Measurements from ENCODE around the genes IL15RA and PRKCQ.

- PRO-cap = no peak
- RAMPAGE, long total RNA, 4 experiments = no peak in any of the 4 experiments
Measured at GRCh38 chr10:5862287-5862854, 27.3 kb downstream of the ANKRD16 start.

- PRO-cap = no peak
- RAMPAGE, long total RNA, 4 experiments = no peak in any of the 4 experiments
Measured at GRCh38 chr10:5888116-5888602, 1.5 kb downstream of the ANKRD16 start.

- PRO-cap = no peak
- RAMPAGE, long total RNA, 4 experiments = start-site peak on the minus strand in 2 of 4 experiments, at chr10:5945789-5945939 at its widest, 20 to 50 reads per replicate
Measured at GRCh38 chr10:5945286-5946457, 31.7 kb downstream of the IL15RA start.

DNA sequence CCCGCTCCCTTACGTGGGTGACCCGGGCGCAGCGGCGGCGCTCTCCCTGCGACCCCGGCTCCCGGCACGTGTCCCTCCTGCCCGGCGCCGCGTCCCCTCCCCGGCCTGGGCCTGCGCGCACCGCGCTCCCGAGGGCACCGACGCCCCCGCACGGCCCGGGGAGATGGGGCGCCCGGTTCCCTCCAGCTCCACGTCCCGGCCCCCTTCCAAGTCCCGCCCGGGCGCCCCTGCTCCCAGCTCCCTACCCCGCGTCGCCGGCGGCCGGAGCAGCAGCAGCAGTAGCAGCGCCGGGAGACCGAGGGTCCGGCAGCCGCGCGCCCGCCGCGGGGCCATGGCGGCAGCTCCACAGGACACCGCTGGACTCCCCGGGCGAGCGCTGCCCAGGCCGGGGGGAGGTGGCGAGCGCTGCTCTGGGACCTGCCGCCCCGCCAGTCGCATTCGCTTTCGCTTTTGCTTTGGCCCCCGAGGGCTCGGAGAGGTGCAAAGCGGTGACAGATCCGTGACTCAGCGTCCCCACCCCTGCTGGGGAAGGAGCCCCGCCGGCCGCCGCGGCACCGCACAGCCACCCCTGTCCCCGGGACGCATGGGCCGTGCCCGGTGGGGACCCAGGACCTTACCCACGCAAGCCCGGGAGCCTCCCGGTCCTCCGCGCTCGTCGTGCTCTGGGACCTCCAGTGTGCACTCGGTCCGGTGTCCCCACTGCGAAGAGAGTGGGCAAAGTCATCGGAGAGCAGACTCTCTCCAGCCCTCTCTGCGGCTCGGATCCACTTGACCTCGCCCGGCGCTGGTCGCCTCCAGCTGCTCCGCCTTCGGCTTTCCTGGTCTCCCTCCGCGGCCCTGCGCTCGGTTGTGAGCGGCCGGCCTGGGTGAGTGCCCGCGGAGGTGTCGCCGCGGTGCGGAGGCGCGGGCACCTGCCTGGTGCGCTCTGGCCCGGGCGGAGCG, at the start of gene IL15RA:
Gene IL15RA (minus strand): TSS at position 384 of the 942 bp plus-strand sequence.
- PRO-cap = unidirectional peak, minus-strand start at position 57 of the sequence; unidirectional peak, minus-strand start at position 446 of the sequence
- RAMPAGE, long total RNA, 4 experiments = start-site peak on the minus strand in 3 of 4 experiments, centred at positions 362 to 787 of the sequence, 17 to 62 reads per replicate

DNA sequence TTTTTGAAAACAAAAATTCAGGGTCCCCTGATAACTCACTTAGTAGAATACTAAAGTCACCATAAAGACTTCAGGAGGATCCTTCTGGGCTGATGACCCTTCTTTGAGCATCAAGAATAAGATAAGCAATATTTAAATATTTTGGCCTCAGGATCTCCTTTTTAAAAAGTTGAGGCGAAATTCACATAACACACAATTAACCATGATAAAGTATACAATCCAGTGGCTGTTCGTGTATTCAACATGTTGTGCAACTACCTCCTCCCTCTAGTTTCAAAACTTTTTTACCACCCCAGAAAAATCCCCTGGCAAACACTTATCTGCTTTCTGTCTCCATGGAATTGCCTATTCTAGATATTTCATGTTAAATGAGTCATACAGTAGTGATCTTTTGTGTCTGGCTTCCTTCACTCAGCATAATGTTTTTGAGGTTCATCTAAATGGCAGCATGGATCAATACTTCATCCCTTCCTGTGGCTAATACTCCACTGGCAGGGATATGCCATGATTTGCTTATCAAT, 31.8 kb upstream of the IL15RA start:
- PRO-cap = no peak
- RAMPAGE, long total RNA, 4 experiments = no peak in any of the 4 experiments

DNA sequence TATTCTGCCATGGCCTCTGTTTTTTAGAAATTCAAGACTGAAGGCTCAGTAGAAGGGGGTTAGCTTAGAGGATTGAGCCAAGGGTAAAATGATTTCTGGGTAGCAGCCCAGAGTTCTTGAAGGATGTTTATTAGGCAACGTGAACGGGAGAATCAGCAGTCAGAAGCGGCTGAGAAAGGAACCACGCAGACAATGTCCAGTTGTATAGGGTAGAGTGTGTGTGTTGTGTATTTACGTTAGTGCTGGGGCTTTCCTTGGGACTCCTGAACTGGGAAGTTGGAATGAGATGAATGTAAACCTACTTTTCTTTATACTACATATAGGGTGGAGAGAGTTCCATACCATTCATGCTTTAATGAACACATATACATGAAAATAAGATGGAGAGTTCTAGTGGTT, 34.9 kb upstream of the IL15RA start:
- PRO-cap = no peak
- RAMPAGE, long total RNA, 4 experiments = no peak in any of the 4 experiments

- PRO-cap = no peak
- RAMPAGE, long total RNA, 4 experiments = no peak in any of the 4 experiments
Measured at GRCh38 chr10:6068202-6068756, 6.1 kb upstream of the IL2RA start.

- PRO-cap = no peak
- RAMPAGE, long total RNA, 4 experiments = no peak in any of the 4 experiments
Measured at GRCh38 chr10:6083563-6084062, 5.2 kb upstream of the RBM17 start.

GRCh38 chr10:6124768-6125335, 36.0 kb downstream of the RBM17 start:
- PRO-cap = bidirectional peak, plus-strand start at chr10:6125031, minus-strand start at chr10:6124903
- RAMPAGE, long total RNA, 4 experiments = no peak in any of the 4 experiments

DNA sequence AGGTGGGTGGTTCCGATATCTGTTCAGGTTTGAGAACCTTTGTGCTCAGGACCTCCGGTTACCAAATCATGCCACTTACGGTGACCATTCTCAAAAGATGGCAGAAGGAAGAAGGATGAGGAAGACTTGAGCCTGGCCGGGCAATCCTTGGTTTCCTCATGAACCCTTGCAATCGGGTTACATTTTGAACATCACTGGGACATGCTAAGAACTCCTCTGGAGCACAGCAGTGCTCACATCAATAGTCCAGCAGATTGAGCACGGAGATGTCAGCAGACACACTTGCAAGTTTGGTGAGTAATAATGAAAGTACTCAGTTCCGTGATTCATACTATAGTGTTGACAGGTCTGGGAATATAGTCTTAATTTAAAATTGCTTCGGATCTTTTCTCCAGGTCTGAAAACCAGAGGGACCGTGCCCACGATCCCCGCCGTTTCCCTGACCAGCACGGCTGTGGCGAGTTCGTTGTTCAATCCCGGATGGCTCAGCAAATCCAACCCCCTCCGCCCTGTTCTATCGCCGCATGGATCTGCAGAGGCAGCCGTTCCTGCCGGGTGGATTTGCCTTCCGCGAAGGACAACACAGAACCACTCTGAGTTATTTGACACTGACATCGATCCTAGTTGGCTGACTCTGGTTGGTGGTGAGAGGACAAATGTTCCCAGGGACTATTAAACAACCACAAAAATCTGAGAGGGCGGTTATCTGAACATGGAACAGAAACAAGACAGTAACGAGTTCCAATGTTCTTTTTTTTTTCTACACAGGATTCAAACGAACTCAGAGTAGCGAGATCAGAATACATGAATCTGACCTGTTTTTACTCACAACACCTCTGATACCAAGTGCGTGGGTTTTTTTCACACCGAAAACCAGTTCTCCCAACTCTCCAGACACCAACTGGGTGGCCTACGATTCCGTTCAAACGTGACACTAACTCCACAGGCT, 52.5 kb downstream of the RBM17 start:
- PRO-cap = unidirectional peak, plus-strand start at position 316 of the sequence
- RAMPAGE, long total RNA, 4 experiments = no peak in any of the 4 experiments

DNA sequence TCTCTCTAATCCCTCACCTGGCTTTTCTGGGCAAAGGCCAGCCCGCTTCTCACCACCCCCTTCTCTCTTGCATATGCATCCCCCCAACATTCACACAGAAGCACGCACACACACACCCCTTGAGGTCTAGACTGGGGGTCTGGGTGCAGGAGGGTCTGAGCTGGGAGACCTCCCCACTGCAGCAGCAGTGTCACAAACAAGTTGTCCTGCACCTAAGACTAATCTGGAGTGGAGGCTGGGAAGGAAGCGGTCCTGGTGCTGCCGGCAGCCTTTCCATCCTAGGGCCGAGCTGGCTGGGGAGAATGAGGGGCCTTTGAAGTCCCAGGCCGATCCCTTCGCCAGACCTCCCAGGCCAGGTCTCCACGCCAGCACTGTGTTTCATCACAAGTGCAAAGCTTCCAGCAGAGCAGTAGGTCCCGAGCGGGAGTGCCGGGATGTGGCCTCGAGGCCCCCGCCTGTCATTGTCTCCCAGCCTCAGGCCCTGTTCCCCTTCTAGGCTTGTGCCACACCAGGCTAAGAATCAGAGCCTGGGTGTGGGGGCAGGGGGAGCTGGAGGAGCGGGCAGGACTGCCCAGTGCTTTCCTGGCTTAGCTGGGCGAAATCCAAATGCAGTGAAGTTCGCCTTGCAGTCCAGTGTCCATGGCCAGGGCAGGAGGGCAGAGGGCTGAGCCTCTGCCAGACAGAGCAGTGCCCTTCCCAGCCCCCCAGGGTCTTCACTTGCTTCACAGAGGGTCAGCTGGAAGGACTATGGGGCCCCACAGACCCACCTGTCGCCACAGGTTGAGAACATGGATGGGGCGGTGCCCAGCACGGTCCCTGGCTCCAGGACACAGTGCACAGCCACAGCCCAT, 20.3 kb upstream of the PFKFB3 start:
- PRO-cap = no peak
- RAMPAGE, long total RNA, 4 experiments = no peak in any of the 4 experiments

DNA sequence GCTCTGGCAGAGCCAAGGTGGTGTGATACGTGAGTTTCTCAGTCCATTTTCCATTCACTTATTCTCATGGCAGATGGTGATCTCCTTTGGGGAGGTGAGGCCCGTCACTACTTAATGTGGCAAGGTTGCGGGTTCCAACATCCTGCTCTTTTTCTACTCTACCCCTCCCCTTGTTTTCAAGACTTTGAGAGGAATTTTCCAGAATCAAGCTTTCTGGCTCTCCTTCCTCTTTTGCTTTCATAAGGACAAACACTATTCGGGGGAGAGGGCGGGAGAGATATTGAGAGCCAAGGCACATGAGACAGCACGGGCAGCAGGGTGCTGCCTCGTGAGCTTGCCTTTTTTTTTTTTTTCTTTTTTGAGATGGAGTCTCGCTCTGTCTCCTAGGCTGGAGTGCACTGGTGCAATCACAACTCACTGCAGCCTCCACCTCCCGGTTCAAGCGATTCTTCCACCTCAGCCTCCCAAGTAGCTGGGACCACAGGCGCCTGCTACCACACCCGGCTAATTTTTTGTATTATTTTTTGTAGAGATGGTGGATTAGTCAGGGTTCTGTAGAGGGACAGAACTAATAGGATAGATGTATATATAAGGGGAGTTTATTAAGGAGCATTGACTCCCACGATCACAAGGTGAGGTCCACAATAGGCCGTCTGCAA, 6.8 kb upstream of the PFKFB3 start:
- PRO-cap = no peak
- RAMPAGE, long total RNA, 4 experiments = no peak in any of the 4 experiments

DNA sequence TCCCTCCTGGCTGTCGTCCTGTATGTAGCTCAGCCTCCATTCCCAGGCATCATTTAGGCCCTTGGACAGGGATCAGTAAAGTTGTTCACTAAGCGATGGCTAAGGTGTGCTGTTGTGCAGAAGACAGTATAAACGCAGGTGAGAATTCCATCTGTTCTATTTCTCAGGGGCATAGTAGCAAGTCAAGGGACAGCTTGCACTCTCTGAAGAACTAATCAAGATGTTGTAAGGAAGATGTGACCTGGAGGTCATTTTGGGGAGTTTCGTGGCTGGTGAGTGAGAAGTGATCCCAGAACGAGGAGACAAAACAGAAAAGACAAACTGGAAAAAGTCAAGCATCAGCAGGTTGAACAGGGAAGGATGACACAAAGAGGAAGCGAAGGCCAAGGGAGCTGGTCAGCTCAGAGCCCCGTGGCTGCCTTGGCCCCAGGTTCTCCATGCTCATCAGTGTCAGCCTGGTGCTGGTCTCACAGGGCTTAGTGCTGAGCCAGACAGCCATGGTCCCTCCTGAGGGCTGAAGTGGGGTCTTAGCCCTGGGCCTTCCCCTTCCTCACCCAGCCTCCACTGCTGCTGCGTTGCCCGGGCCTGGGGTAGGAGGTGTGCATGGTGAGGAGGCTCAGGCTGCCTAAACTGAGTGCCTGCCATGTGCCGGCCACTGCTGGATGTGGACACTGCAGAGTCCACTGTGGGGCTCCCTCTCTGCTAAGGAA, 183.5 kb downstream of the PFKFB3 start:
- PRO-cap = no peak
- RAMPAGE, long total RNA, 4 experiments = no peak in any of the 4 experiments

DNA sequence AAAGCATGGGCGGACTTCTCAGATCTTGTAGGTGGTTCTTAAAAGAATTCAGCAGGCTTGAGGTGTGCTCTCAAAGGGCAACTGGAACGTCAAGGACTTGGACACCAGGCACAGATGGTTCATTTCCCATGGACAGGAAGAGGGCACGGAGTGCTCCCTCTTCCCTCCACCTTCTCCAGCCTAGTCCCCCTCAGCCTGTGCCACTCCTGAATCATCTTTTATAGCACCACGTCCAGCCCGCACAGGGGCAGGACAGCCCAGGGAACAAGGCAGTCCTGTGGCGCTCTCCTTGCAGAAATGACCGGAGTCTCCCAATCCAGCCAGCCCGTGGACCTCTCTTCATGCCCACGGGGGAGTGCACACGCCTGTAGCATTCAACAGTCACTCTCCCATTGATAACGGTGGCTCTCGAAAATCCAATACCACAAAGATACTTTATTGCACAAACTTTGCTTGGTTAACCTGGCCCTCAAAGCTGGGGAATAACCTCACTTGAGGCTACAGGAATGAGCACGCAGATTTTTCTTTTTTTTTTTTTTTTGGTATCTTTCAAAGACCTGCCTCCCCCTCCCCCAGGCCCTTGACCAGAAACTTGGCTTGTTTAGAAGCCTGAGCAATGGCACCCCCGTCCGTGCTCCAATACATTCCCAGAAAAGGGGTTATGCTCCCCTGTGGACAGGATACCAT, 808 bp downstream of the PRKCQ start:
- PRO-cap = no peak
- RAMPAGE, long total RNA, 4 experiments = no peak in any of the 4 experiments

DNA sequence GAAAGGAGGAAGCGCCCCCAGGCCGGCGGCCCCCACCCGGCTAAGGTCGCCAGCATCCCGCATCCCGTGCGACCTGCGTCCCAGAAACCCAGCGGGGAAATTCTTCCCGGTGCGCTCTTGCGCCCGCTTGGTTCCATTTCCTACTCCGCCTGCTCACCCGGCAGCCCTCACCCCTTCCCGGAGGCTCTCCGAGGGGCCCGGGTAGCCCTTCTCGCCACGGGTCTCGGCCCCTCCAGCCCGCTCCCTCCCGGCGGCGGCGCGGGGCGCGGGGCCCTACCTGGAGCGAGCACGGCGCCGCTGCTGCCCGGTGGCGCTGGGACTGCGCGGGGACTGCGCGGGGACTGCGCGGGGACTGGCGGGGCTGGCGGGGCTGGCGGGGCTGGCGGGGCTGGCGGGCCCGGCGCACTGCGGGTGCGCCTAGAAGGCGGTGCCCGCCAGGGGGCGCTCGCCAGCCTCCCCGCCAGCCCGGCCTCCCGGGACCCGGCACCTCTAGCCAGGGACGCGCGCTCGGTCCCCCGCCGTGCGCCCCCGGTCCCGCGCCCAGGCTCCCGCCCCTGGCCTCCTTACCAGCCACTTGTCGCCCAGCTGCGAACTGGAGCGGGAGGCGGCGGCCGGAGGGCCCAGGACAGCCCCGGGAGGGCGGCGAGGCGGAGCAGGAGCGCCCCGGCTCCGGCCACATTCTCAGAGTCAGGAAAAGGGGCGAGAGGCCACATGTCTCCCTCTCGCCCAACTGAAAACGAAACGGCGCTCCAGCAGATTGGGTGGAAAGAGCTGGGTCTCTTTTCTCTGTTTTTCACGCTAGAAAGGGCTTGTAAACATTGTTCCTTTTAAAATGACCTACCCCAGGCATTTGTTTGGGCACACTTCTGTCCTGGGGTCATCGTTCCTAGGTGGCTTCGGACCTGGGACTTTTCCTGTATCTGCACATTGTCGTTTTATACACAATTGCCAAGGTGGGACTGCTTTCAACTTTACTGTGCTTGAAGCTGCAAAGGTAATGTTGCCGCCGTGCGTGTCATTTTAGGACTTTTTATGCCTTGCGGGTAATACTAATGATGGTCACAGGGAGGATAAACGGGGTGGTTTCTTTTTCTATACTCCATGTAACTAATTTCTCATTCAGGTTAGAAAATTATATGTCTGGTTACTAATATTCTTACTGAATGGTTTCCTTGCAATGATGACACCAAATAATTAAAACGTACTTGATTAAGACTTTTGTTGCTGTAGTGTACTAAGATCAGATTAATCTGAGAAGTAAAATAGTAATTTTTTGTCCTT, at the start of gene PRKCQ:
Gene PRKCQ (minus strand): TSS at position 343 of the 1,281 bp plus-strand sequence.
- PRO-cap = no peak
- RAMPAGE, long total RNA, 4 experiments = start-site peak on the plus strand in 2 of 4 experiments, centred at positions 552 to 617 of the sequence, 10 to 17 reads per replicate; start-site peak on the minus strand in 2 of 4 experiments, centred at positions 325 to 334 of the sequence, 12 to 15 reads per replicate

- PRO-cap = no peak
- RAMPAGE, long total RNA, 4 experiments = no peak in any of the 4 experiments
Measured at GRCh38 chr10:6591844-6592622, 12.0 kb upstream of the PRKCQ start.

GRCh38 chr10:6716584-6717058, 136.5 kb upstream of the PRKCQ start:
- PRO-cap = no peak
- RAMPAGE, long total RNA, 4 experiments = no peak in any of the 4 experiments

DNA sequence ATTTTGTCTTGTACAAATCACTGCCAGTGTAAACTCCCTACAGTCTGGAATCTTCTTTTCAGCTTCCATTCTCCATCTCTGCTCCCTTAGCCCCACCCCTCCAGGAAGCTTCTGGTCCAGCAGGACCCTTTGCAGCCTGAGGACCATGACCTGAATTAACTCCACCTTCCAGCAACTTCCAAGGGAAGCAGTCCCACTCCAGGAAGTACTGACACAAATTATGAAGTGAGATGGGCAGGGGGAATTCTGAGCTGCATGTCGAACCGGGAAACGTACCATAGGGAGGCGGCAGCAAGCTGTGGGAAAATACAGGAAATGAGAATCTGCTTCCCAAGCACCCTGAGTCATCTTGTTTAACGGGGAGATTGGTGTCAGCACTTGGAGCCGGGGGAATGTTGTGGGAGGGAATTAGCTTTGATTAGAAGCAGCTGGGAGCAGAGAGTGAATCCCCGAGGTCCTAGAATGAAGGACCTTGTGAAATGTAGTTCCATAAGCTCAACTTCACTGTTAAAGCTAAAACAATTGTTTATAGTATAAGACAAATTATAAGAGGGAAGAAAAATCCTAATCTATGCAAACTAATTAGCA, 141.3 kb upstream of the PRKCQ start:
- PRO-cap = no peak
- RAMPAGE, long total RNA, 4 experiments = no peak in any of the 4 experiments

DNA sequence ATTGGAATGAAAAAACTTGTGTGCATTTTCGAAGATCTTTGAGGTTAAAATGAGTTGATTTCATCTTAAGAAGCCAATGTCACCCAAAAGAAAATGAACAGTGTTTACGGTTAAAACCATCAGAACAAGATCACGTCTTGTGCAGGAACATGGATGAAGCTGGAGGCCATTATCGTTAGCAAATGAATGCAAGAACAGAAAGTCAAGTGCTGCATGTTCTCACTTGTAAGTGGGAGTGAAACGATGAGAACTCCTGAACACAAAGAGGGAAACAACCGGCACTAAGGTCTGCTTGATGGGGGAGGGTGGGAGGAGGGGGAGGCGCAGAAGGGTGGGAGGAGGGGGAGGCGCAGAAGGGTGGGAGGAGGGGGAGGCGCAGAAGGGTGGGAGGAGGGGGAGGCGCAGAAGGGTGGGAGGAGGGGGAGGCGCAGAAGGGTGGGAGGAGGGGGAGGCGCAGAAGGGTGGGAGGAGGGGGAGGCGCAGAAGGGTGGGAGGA, 214.8 kb upstream of the PRKCQ start:
- PRO-cap = no peak
- RAMPAGE, long total RNA, 4 experiments = no peak in any of the 4 experiments

DNA sequence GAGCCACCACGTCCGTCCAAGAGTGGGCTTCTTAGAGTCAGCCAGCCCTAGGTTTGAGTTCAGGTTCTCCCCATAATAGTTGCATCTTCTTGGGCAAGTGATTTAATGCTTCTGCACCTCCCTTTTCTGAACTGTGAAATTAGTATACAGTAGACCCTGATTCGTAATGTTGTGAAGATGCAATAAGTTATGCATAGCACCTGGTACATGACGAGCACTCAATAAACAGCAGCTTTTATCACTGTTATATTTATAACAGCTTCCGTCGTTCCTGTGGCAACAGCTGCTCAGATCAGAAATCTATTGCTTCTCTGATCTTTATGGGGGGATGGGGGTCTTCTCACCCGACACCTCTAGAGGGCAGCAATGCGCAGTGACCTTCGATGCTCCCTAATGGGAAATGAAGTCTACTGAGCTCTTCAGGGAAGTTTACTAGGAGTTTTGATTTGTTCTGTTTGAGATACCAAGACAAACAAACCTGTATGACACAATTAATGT, 289.7 kb downstream of the SFMBT2 start:
- PRO-cap = no peak
- RAMPAGE, long total RNA, 4 experiments = no peak in any of the 4 experiments